Metastatic Liver Carcinoma in the Lung (tissue), 2 donors: ENCODE measurements around a stretch of chr16.

DNA sequence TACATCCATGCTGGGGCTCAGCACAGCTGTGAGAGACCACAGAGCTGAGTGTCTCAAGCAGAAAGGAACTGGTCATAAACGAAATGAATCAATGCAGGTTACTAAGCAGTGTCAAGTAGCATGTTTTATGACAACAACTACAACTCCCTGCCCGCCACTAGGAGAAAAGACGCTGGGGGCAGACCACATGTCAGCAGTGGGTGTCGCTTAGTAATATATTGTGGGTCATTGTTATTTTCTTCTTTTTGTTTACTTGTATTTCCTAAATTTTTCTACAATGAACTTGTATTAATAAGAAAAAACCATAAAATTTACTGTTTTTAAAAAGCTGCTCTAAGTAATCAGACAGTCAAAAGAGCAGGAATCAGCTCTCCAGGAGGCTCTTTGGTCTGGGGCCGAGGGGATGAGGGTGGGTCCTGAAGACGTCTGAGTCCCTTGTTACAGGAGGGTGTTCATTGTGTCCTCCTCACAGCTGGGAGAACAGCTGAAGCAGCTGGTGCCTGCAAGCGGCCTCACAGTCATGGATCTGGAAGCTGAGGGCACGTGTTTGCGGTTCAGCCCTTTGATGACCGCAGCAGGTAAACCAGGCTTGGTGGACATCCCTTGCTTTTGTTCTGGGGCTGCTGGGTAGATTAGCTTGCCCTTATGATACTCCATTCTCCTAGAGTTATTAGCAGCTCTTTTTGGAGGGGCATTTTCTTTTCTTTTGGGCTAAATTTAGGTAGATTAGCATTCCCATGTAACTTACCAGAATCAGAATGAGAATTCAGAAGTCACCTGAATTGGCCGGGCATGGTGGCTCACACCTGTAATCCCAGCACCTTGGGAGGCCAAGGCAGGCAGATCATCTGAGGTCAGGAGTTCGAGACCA lies 26.2 kb downstream of the NTAN1 start:
- PRO-cap, 2 experiments: no peak in any of the 2 experiments

- PRO-cap, 2 experiments: no peak in any of the 2 experiments
These were observed 53.2 kb downstream of the BMERB1 start for GRCh38 chr16:15487561-15488051.

DNA sequence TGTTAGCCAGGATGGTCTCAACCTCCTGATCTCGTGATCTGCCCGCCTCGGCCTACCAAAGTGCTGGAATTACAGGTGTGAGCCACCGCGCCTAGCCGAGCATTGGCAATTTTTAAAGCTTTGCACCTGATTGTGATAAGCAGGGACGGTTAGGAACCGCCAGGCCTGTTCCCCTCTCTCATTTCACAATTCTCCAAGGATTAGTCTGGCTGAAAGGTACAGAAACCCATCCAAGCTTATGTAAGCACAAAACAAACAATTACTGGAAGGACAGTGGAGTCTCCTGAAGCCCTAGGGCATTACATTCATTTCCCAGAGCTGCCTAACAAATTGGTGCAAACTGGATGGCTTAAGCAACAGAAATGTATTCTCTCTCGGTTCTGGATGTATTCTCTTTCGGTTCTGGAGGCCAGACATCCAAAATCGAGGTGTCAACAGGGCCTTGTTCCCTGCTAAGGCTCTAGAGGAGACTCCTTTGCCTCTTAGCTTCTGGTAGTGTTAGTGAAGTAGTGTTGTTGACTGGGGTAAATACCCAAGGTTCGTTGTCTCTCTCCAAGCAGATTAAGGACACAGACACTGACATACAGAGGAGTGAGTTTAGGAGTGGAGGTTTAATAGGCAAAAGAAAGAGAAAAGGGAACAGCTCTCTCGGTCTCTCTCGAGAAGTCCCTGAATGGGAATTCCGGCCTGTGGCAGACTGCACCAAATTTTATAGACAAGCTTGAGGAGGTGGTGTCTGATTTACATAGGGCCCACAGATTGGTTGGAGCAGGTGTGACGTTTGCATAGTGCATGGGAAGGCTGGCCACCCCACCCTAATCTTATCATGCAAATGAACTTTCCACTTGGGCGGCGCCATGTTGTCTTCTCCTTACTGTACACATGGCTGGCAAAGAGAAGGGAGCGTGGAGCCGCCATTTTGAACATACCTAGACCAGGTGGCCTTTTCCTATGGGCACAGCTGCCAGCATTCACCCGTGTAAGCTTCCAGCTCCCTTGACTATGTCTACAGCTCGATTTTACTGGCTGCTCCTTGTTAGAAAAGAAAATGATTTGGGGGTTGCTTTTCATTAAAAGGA lies 66.4 kb downstream of the MARF1 start:
- PRO-cap, 2 experiments: peak in 1 of 2 experiments; most common plus-strand start position 879 of the sequence (in 1); most common minus-strand start position 699 of the sequence (in 1)

- PRO-cap, 2 experiments: no peak in any of the 2 experiments
These were observed 42.7 kb downstream of the MARF1 start for GRCh38 chr16:15600261-15600745.

DNA sequence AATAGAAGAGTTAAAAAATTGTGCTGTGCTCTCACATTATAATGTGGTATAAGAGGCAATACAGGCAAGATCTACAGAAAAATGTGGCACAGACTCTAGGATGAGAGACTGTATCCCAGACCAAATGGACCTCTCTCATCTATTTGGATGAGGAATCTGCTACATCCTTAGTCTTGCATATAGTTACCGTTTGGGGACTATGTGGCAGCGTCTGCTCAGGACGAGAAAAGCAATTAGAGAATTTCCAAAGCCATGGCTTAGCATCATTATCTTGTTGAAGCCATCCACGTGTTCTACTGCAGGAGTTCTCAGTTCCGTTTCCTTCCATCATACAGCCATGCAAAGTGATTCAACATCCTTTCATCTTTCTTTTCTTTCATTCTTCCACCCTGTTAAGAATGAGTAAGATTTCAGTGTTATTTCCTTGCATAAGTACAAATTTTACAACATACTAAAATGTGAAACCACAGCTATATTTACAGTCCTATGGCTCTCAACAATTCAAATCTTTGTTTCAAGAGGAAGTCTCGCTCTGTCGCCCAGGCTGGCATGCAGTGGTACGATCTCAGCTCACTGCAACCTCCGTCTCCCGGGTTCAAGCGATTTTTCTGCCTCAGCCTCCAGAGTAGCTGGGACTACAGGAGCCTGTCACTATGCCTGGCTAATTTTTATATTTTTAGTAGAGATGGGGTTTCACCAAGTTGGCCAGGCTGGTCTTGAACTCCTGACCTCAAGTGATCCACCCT lies 3.9 kb downstream of the MARF1 start:
- PRO-cap, 2 experiments: no peak in any of the 2 experiments

- PRO-cap, 2 experiments: no peak in any of the 2 experiments
These were observed 2.0 kb downstream of the MARF1 start for GRCh38 chr16:15640907-15641452.

- PRO-cap, 2 experiments: peak in 2 of 2 experiments; most common minus-strand start chr16:15650937 (in 2)
These were observed 843 bp downstream of the NDE1 start for GRCh38 chr16:15650729-15651447.

- PRO-cap, 2 experiments: no peak in any of the 2 experiments
These were observed 82.6 kb downstream of the NDE1 start for GRCh38 chr16:15732628-15733111.

DNA sequence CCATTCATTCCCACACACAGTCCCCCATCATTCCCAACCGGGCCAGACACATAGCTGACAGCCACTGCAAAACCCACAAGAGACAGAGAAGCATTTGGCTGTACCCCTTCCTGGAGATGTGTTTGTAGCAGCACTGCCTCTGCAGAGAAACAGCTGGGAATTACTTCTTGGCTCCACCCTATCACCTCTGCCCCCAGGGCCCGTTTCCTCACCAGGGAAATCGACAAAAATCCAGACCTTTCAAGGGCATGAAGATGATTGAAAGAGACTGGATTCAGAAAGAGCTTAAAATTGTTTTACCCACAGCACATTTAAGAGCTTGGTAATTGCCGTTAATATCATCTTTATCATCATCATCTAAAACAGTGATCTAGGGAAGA lies 46.3 kb downstream of the MYH11 start:
- PRO-cap, 2 experiments: no peak in any of the 2 experiments

DNA sequence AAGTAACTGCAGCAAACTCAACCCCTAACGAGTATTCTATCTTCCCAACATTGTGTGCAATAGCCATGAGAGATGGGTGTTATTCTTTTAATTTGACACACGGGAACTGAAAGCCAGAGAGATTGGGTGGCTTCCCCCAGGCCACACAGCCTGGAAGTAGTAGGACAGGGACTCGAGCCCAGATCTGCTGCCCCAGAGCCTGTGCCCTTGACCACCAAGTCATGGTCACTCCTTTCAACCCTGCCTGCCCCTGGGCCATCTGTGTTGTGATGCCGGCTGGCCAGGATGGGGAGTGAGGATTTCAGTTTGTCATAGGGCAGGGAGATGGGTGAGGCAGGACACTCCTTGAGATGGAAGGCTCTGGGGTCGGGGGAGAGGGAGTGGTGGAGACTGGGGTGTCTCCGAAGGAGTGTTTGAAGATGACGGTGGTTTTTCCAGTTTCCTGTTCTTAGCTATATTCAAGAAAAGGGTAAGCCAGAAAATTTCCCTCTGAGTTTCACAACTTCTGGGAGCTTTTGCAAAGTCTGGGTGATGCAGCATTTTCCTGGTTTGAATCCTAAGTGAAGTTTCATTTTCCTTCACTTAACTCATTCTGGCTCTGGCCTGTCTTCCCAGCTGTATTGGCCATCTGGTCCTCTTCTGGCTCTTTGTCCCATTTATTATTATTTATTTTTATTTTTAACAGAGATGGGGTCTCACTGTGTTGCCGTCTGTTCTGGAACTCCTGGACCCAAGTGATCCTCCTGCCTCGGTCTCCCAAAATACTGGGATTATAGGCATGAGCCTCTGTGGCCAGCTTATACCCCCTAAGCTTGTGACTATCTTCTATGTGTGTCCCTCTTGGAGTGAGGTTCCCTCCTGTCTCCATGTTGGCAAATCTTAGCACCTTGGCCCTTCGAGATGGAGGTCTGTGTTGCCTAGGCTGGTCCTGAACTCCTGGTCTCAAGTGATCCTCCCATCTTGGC lies 27.6 kb downstream of the ABCC1 start:
- PRO-cap, 2 experiments: no peak in any of the 2 experiments

- PRO-cap, 2 experiments: no peak in any of the 2 experiments
These were observed 83.5 kb downstream of the ABCC1 start for GRCh38 chr16:16032897-16033240.

DNA sequence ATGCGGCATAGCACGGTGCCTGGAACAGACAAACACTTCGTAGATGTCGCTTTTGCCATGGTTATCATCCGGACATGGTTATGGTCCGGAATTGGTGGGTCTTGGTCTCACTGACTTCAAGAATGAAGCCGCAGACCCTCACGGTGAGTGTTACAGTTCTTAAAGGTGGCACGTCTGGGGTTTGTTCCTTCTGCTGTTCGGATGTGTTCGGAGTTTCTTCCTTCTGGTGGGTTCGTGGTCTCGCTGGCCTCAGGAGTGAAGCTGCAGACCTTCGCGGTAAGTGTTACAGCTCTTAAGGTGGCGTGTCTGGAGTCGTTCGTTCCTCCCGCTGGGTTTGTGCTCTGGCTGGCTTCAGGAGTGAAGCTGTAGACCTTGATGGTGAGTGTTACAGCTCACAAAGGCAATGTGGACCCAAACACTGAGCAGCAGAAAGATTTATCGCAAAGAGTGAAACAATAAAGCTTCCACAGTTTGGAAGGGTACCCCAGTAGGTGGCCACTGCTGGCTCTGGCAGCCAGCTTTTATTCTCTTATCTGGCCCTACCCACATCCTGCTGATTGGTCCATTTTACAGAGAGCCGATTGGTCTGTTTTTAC lies 119.5 kb downstream of the ABCC6 start:
- PRO-cap, 2 experiments: no peak in any of the 2 experiments

- PRO-cap, 2 experiments: no peak in any of the 2 experiments
These were observed 89.3 kb downstream of the ABCC6 start for GRCh38 chr16:16133836-16134560.

DNA sequence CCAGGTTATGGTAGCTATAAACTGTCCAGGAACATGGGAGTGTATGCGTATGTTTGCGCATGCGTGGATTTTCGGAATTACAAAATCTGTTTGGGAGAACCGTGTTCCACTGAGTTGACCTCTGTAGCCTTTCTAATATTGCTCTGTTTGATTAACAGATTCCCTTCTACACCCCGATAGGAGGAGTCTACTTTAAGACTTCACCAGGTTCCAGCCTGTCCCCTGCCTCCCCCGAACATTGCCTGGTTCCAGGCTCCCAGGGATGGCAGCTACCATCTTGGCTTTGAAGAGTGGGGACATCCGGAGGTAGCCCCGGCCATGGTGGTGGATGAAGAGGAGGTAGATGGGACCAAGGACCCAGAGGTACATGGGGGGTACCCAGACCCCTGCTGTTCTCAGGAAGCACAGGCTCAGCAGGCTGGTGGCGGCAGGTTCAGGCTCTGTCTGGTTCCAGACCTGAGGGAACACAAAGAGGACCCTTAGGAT lies 1.9 kb downstream of the ABCC6 start:
- PRO-cap, 2 experiments: no peak in any of the 2 experiments

- PRO-cap, 2 experiments: no peak in any of the 2 experiments
These were observed 530.4 kb downstream of the XYLT1 start for GRCh38 chr16:16940467-16940748.

DNA sequence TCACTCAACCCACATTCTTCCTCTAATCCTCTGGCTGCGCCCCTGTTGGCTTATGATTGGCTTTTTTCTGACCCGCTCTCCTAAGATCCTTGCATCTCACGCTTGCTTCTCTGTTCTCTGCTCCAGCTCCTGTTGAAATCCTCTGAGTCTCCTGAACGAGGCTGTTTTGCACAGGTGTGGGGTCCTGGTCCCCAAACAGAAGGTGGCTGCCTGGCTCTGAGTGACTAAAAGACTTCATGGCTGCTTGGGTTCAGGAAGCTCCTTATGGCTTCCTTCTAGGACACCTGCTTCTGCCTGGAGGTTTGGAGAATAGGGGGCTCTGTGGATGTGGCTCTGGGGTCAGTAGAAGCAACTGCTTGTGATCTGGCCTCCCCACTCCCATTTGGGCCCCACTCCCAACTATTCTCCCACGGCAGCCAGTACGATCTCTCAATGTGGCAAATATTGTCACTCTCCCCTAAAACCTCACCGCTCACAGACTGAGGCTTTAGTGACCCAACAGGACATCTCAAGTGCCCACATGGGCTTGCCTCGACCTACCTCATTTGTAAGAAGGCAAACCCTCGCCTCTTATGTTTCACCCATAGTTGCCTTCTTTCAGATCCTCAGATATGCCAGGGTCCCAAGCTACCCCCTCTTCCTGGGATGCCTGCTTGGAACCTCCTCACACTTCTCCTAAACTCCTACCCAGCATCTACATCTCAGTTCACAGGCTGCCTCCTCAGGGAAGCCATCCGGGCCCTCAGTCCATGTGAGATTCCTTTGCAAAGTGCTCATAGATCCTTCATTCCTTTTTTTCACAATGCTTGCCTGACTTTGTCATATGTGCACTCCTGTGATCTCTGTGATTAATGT lies 282.7 kb downstream of the XYLT1 start:
- PRO-cap, 2 experiments: no peak in any of the 2 experiments

GRCh38 chr16:17368762-17369359 lies 101.9 kb downstream of the XYLT1 start:
- PRO-cap, 2 experiments: no peak in any of the 2 experiments

- PRO-cap, 2 experiments: no peak in any of the 2 experiments
These were observed 90.2 kb downstream of the XYLT1 start for GRCh38 chr16:17380460-17381158.

GRCh38 chr16:17458113-17458860 lies 12.5 kb downstream of the XYLT1 start:
- PRO-cap, 2 experiments: no peak in any of the 2 experiments

GRCh38 chr16:17591664-17592512 lies 121.1 kb upstream of the XYLT1 start:
- PRO-cap, 2 experiments: no peak in any of the 2 experiments